ENCODE measurements around a stretch of chr1.

- PRO-cap: no peak
These were observed 135.8 kb downstream of the NPHP4 start for GRCh38 chr1:5856355-5856847.

GRCh38 chr1:5879702-5880294, 112.4 kb downstream of the NPHP4 start:
- PRO-cap: no peak

DNA sequence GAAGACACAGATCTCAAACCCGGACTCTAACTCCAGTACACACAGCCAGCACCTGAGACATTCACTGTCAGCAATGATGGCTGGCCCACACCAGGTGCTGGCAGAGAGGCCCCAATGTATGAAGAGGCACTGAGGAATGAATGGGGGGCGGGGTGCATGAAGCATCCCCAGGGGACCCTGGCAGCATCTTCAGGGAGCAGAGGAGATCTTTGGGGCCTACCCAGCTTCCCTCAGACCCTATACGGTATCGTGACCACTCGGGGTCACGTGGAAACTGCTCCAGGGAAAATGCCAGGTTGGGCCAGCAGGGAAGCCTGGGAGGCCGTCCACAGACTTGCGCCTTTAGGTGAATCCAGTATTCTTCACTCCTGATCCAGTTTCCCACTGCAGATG, 84.3 kb downstream of the NPHP4 start:
- PRO-cap: no peak

DNA sequence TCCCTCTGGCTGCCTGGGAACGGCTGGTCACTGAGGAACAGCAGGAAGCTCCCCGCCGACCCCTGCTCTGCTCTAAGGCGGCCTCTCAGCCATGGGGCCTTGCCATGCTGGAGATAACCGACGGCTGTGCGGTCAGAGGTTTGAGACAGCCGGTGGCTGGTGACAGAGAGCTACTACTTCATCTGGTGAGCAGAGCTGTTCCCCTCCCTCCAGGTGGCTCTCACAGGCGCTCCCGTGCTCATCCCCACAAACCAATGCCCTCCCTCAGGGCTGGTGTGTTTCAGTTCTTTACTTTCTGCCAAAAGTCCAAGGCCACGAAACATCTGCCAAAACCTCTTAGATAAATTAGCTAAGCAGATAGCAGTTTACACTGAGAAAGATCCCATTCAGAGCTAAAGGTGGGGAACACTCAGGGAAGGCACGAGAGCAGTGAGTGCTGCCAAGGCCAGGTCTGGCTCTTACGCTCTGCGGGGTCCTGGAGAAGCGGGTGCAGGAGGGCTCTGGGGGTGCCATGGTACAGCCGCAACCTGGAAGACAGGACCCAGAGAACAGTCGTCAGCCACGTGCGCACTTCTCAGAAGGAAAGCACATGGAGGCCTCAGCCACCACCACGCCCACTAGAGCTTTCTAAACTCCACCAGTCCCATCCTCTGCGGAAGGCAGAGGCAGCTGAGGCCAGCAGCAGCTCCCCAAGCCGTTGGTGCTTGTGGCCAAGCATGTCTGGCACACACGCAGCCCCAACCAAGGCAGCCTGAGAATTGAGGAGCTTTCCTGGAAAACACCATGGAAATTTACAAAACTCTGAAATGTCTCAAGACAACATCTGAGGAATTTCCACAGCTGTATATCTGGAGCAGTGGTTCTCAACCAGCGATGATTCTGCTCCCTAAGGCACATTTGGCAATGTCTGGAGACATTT, 25.1 kb downstream of the NPHP4 start:
- PRO-cap: no peak

DNA sequence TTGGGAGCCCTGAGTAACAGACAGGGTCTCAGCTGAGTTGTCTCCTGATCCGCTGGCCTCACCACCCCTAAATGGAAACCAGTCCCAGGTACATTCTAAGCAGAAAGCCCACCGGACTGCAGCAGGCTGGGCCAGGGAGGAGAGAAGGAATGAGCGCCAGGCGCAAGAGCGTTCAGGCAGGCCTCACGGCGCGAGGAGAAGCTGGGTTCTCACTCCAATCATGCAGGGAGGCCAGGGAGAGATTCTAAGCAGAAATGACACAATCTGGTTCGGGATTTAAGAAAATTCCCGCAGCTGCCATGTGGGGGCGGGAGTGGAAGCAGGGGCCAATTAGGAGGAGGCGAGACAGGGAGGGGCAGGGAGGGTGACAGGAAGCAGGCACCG, 12.0 kb downstream of the NPHP4 start:
- PRO-cap: no peak

DNA sequence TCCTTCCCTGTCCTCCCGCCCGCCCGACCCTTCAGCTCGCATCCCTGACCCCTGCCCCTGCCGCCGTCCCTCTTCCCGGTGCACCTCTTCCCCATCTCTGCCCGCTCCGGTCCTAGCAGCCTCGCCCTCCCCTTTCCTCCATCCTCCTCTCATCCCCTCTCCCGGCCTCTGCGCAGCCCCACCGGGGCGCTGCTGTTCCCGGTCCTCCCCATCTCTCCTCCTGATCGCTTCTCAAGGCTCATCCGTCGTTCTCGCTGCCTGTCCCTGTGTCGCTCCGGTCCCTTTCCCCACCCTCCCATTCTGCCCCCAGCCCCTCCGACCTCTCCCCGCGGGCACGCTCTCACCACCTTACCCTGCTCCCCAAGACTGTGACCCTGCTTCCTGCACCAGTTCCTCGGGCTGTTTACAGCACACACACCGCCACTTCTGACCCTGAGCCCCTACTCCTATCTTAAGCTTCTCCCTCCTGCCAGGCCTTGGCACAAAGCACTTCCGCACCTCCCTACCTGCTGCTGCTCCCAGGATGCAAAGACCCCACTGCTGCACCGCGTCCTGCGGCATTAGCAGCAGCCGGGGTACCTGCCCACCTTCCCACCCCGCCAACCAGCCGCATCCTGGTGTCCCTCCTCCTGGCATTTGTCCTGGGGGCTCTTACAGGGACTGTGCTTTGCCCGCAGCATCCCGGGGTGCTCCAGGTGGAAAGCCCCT, 939 bp upstream of the NPHP4 start:
- PRO-cap: no peak

DNA sequence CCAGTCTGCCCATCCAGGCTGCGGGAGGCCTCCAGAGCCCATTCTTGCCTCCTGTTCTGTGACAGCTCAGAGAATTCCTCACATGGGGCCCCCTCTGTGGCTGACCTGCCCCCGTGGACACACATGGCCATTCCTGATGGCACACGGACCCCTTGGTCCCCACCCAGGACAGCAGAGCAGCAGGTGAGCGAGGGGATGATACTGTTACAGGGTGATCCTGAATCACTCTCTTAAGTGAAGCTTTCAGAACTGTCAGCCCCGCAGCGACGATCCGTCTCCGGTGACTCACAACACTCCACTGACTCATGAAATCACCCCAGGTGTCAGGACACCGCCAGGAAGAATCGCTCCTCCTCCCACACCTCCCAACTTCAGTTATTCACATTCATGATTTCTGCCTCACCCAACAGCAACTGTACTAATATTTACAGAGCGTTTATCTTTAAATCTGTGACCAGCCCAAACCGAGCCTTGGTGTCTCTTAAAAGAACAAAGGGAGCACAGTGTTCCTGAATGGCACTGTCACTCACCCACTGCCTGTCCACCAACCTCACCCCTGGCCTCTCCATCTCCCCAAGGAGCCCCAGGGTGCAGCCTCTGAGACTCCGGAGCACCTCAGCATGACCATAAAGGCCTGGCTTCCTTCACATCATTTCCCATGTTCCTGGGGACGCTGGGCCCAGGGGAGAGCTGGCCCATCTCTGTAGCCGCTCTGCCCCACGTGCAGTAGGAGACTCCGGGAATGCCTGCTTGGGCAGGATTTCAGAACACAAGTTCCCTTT, 22.3 kb downstream of the CHD5 start:
- PRO-cap: no peak

GRCh38 chr1:6183868-6185019, 4.1 kb upstream of the CHD5 start:
- PRO-cap: no peak

- PRO-cap: no peak
These were observed 1.2 kb upstream of the RPL22 start for GRCh38 chr1:6200507-6201037.

- PRO-cap: no peak
These were observed 1.2 kb downstream of the RNF207 start for GRCh38 chr1:6206972-6207632.

DNA sequence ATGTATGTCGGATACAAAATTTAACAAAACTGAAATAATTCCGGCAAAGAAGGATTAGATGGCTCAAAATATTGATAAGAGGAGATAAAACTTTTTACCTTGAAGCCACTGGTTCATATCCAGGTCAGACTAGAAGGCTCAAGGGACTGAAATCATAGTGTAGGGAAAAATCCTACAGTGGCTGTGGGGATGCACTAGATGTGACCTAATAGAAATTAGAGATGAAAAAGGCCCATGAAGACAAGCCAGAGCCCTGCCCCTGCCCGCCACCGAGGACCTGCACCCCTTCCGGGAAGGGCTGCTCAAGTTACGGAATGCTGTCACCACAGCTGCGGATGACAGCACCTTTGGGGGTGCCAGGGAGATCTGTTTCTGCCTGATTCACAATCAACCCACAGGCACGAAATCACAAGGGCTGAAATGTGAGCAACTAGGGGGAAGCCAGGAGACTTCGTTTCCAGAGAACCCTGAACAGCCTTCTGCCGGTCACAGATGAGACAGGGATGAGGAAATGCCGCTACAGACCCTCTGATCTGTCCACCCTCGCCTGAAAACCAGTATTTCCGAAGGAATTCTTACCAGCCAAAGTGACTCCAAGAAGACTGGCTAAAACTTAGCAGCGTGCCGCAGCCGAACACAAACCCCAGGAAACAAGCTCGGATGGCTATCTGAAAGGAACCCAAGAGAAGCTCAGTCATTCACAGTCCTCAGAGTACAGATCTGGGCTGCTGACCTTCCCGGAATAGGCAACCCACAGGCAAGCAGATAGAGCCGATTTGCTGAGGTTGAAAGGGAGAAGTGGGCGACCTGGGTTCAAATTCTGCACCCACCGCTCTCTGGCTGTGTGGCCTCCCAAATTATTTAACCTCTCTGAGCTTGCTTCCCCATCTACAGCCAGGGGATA, 1.2 kb downstream of the ICMT start:
- PRO-cap: no peak

GRCh38 chr1:6248834-6249785, 5.1 kb downstream of the HES3 start:
- PRO-cap: no peak

- PRO-cap: no peak
These were observed 16.9 kb upstream of the GPR153 start for GRCh38 chr1:6277692-6278242.

GRCh38 chr1:6294067-6294488, 33.2 kb upstream of the GPR153 start:
- PRO-cap: no peak

GRCh38 chr1:6300281-6301027, 39.6 kb upstream of the GPR153 start:
- PRO-cap: no peak

DNA sequence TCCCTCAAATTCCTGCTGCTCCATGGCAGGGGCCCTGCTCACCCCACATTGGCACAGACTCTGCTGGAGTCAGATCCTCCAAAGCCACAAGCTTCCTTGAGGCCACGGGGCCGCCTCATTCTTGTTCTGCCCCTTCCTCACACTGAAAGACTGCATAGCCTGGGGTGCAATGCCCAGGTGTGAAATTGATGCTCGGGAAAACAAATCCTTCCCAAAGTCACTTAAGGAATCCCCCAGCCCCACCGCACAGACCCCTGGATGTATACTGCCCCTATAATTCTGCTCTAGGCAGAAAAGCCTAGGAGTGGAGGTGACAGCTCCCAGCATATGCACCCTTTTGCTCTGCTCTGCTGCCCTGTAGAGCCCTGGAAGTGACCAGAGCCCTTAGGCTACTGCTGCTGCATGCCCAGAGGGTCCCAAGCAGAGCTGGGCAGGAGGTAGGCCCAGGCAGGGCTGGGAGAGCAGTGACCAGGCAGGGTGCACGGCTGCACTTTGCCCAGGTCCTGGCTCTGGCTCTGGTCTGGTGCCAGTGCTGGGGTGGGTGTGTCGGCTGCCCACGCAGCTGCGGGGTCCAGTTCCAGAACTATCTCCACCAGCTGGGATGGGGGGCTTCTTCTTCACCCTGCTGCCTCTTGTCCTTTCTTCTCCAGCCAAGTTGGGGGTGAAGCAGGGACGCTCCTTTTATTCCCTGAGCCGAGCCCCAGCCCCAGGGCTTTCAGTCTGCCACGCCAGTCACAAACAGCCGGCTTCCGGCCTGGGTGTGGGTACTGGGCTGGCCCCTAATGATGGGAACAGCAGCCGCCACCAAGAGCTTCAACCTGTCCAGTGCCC, 1.5 kb downstream of the HES2 start:
- PRO-cap: no peak

- PRO-cap: unidirectional peak, plus-strand start at chr1:6490650
These were observed 997 bp downstream of the PLEKHG5 start for GRCh38 chr1:6490228-6491111.

- PRO-cap: no peak
These were observed 6.0 kb downstream of the ZBTB48 start for GRCh38 chr1:6585713-6586240.

GRCh38 chr1:6596889-6598125, 5.4 kb downstream of the KLHL21 start:
- PRO-cap: no peak

GRCh38 chr1:6619645-6620760, 4.7 kb upstream of the THAP3 start:
- PRO-cap: no peak